Skin of body (tissue), 2 donors: Measurements from ENCODE around the gene GNAT3.

- RAMPAGE, long total RNA = no peak
Measured at GRCh38 chr7:77245244-77245749, 45.7 kb upstream of the FGL2 start.

- RAMPAGE, long total RNA = no peak
Measured at GRCh38 chr7:77410201-77410596, 6.0 kb downstream of the GSAP start.

- RAMPAGE, long total RNA = no peak
Measured at GRCh38 chr7:77547941-77548656, 11.0 kb downstream of the PTPN12 start.

- RAMPAGE, long total RNA = no peak
Measured at GRCh38 chr7:77569578-77570278, 32.6 kb downstream of the PTPN12 start.

DNA sequence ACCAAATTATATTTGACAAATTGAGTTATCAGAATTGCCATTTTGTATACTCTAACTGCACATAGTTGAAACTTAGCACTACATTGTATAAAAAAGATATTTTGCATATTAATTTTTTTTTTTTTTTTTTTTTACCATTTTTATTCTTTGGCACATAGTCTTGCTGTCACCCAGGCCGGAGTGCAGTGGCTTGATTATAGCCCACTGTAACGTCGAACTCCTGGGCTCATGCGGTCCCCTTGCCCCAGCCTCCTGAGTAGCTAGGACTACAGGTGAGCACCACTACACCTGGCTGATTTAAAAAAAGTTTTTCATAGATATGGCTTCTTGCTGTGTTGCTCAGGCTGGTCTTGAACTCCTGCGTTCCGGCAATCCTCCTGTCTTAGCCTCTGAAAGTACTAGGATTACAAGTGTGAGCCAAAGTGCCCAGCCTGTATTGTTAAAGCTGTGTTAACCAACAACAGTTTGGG lies 15.0 kb downstream of the RSBN1L start:
- RAMPAGE, long total RNA = no peak

DNA sequence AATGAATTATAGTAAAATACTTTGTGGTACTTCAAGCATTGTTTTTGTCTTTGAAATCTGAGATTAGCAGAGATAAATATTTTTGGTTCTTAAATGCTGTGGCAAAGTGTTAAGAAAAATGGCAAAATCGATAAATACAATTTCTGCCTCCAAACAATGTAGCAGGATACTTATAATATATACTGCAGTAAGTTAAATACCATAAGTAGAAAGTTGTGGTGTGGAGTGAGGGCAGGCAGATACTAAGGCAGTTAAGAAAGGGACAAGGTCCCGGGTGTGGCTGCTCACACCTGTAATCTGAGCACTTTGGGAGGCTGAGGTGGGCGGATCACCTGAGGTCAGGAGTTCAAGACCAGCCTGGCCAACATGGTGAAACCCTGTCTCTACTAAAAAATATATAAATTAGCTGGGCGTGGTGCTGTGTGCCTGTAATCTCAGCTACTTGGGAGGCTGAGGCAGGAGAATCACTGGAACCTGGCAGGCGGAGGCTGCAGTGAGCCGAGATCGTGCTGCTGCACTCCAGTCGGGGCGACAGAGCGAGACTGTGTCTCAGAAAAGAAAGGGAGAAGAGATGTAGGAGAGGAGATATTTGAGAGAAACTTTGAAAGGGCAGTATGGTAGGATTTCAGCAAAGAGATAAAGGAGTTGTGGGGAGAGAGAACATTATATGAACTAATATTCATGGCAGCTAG lies 21.4 kb downstream of the RSBN1L start:
- RAMPAGE, long total RNA = no peak

- RAMPAGE, long total RNA = no peak
Measured at GRCh38 chr7:77728316-77728834, 32.1 kb downstream of the RSBN1L start.

GRCh38 chr7:77745804-77746453 lies 49.7 kb downstream of the RSBN1L start:
- RAMPAGE, long total RNA = no peak

DNA sequence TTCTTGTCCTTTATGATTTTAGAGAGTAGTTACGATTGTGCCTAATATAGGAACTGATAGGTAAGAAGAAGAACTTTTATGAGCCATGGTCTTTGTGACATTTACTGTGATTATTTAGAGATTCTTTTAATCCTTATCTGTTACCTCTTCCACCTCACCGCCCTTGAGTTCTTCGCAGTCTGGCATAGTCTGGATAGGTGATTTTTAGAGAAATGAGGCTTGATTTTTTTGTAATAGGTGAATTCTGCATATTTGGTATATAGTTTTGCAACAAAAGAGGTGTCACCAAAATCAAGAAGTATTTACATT lies 37.0 kb downstream of the TMEM60 start:
- RAMPAGE, long total RNA = no peak

- RAMPAGE, long total RNA = no peak
Measured at GRCh38 chr7:77797920-77798282, 333 bp downstream of the TMEM60 start.

DNA sequence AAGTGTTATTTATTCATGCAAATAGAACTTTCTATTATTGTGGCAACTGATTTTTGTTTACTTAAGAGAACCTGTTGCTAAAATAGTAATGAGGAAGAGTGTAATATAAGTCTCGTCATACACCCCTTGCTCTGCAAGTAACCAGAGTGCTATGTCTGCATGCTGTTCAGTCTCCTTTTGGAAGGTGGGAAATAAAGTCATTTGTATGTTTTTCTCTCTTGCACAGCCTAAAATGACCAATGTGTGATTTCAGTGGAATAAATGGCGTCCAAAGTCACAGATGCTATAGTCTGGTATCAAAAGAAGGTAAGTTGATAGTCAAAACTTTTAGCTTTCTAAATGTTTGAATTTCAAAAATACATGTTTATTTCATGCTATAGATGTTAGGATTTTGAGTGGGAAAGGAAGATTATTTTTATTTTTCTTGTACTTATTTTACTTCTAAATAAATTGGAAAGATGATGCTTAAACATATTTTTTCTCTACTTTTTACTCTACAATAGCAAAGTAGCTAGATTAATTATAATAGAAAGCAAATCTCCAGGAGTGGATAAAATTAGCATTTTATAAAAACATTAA lies 41.9 kb upstream of the TMEM60 start:
- RAMPAGE, long total RNA = no peak

GRCh38 chr7:79454405-79455207 lies 1.1 kb upstream of the MAGI2 start:
- RAMPAGE, long total RNA = no peak

DNA sequence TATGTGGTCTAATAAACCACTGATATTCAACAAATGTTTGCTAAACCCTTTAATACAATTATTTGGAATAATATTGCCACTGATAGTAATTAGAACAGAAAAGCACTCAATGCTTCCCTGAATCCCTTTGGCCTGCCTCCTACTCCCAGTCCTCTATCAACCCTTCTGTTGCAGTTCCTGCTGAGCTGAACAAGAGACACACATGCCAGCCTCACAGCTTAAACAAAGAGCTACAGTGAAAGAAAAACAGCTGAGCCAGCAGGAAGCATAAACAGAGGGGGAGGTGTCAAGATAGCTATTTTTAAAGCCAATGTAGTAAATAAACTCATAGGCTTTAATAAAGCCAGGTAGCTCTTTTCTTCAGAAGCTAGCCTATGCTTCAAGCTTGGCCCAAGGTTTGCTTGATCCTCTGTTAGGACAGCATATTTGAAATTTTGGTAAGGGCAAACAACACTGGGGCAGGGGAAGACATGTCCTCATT lies 6.8 kb upstream of the GNAI1 start:
- RAMPAGE, long total RNA = no peak

- RAMPAGE, long total RNA = no peak
Measured at GRCh38 chr7:80393834-80394372, 118.0 kb downstream of the GNAT3 start.

- RAMPAGE, long total RNA = no peak
Measured at GRCh38 chr7:80511973-80512201, at the start of gene GNAT3. TSS of gene GNAT3 (minus strand) at chr7:80512064.

GRCh38 chr7:80524526-80525094 lies 12.7 kb upstream of the GNAT3 start:
- RAMPAGE, long total RNA = no peak

DNA sequence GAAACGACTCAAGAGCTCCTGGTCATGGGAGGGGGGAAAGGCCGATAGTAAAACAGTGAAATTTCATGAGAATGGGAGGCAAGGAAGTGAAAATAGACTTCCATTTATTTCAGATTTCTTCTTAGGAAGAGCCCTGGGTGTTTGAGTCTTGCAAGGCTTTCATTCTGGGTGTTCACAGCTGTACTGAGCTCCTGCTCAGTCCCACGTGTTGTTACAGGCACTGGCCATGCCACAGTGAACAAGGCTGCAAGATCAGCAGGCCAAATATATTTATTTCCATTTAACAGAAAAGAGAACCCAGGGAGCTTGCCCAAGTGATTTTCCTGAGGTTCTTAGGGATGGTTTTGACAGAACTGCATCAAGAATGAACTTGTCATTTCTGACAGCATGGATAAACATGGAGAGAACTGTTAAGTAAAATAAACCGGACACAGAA lies 54.6 kb upstream of the CD36 start:
- RAMPAGE, long total RNA = no peak

DNA sequence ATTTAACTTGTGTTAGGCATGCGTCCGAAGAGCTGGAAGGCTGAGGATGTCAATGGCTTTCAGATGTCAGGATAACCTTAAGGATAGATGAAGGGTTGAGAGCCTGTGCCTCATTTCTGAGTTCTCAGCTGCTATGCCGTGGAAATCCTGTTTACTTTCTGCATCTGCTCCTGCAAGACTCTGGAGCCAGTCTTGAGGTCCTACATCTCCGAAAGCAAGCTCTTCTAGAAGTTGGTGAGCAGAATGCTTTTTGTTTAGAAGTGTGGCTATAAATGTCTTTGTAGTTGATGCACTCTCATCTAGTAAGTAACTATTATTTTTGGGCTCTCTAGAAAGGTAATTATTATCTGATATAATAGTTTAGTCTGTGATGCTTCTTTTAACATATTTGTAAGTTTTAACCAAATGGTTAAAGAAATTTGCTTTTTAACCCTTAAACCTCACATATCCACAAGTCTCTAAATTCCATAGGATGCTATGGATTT lies 36.3 kb upstream of the CD36 start:
- RAMPAGE, long total RNA = no peak

DNA sequence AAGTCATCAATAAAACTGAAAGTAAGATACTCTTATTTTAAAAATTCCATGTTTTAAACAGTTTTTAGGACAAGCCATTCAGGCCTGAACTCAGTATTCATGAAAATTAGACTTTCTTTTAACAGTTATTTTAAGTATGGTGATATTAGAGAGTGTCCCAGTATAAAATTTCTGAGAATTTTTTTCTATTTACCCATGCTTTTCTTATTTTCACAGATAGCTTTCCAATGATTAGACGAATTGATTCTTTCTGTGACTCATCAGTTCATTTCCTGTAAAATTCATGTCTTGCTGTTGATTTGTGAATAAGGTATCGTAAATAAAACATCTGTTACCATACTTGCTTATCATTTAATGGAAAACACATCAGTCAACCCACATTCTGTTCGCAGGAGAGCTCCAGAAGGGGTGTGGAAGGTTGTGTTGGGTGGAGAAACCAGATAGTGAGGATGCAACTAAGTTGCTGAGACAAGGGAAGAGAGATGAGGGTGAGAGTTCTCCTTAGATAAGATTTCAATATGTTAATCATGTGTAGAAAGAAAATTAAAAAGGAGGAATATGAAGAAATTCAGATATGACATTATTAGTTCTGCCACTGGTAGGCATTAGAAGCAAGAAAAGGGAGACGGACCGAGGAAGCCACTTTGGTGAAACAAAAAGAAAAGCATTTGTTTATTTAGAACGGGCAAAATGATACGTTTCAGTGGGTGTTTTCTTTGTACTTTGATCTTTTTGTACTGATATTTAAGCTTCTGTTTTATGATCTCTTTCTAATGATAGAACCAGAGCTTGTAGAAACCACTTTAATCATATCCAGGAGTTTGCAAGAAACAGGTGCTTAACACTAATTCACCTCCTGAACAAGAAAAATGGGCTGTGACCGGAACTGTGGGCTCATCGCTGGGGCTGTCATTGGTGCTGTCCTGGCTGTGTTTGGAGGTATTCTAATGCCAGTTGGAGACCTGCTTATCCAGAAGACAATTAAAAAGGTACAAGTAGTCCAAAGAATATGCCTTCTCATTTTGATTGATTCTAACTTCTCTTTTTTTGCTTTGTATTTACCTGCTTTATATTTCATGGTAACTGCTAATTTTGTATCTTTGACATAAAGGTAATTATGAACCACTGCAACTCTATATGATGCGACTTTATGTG lies 7.8 kb downstream of the CD36 start:
- RAMPAGE, long total RNA = no peak

GRCh38 chr7:81810783-81811079 lies 40.9 kb upstream of the HGF start:
- RAMPAGE, long total RNA = no peak